Neural cell (in vitro differentiated cells): ENCODE measurements around the gene RPS21.

GRCh38 chr20:60057265-60057833 is 99.1 kb downstream of the CDH26 start:
- RAMPAGE, long total RNA: no peak

DNA sequence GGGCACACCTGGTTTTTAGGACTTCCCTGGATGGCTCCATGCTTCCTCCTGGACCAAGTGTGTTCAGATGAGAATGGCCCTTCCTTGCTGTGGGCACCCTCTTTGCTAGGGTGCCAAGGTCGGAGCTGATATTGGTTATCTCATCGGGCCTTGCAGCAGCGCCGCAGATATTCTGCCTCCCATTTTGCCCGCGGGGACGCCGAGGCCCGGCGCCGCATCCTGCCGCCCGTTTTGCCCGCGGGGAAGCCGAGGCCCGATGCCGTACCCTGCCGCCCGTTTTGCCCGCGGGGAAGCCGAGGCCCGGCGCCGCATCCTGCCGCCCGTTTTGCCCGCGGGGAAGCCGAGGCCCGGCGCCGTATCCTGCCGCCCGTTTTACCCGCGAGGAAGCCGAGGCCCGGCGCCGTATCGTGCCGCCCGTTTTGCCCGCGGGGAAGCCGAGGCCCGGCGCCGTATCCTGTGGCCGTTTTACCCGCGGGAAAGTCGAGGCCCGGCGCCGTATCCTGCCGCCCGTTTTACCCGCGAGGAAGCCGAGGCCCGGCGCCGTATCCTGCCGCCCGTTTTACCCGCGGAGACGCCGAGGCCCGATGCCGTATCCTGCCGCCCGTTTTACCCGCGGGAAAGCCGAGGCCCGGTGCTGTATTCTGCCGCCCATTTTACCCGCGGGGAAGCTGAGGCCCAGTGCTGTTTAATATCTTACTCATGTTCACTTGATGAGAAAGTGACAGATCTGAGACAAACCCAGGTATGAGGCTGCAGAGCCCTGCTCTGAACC is 129.2 kb downstream of the CDH26 start:
- RAMPAGE, long total RNA: no peak

DNA sequence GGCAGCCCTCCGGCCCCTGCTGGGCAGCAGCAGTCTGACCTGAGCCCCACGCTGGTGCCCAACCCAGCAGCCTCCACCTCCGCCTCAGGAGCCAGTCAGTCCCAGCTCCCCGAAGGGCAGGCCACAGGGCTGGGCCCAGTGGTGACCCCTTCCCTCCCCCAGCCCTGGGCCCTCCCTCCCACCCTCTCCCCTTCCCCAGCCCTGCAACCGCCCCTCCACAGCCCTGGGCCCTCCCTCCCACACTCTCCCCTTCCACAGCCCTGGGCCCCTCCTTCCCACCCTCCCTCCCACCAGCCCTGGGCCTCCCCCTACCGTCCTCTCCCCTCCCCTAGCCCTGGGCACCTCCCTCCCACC is 115.0 kb downstream of the TAF4 start:
- RAMPAGE, long total RNA: no peak

DNA sequence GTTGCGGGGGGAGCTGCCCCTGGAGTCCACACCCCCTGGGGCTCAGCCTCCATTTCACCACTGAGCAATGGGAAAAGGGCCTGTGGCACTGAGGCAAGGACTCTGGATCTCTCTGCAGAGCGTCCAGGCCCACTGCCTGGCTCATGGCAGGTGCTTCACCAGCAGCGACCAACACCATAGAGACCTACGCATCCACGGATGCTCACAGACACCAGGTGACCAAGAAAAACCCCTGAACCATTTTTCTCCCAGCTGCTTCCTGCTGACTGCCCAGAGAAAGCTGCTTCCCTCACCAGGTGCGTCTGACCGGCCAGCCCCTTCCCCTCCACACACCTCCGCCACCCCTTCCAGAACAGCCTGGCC is 54.0 kb downstream of the TAF4 start:
- RAMPAGE, long total RNA: no peak

- RAMPAGE, long total RNA: no peak
Measured at GRCh38 chr20:62051751-62052187, 13.9 kb downstream of the TAF4 start.

DNA sequence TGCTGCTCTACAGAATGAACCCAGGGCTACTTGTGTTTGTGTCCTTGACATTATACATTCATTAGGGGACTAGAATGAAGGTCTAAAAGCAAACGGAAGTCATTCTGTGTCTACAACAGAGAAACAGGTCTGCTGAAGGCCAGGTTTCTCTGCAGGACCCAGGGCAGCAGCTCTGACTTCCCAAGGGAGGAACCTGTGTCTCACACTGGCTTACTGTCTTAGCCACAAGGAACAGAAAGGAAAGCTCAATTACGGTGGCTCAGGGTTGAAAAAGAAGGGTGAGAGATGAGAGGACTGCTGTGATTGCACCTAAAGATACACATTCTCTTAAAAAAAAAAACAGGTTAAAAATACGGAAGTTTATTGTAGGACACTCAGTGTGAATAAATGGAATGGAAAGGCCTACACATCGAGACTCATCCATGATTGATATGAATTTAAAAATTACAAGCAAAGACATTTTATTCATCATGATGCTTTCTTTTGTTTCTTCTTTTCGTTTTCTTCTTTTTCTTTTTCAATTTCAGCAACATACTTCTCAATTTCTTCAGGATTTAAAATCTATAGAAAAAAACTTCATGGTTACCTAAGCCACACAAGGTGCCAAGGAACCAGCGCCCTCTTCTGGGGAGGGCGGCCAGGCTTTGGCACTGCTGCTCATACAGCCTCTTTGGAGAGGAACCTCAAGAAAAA is 6.7 kb downstream of the PSMA7 start:
- RAMPAGE, long total RNA: no peak

DNA sequence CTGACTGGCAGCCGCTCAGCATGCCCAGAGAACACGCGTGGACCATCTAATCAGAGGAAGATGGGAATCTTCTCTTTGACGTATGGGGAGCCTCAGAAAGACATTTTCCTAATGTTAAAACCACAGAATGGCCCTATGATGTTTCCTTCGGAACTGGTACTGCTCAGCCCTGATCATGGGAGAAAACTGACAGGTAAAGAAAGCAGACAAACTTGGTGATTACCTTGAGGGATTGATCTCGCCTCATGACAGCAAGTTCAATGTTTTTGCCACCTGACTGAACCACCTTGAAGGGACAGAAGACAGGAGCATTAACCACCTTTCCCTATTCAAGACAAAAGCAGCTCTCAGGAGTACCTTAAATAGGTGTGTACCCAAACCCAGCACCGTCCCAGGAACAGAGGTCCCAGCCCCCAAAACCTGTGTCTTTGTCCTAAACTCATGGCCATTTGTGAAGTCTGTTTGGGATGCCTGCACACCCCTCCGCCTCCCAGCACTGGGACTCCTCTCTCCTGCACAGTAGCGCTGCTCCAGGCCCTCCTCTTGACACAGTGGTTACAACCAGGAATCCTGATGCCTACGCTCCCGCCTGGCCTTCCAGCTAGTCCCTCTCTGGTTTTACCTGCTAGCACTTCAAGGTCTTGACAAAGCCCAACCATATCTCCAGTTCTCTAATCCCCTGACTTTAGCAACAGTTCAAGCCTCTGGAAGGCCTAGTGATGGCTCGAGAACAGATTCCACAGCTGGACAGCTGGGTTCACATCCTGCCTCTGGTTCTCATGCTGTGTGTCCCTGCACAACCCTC is 5.9 kb downstream of the PSMA7 start:
- RAMPAGE, long total RNA: no peak

- RAMPAGE, long total RNA: no peak
Measured at GRCh38 chr20:62151114-62151565, 7.6 kb downstream of the SS18L1 start.

DNA sequence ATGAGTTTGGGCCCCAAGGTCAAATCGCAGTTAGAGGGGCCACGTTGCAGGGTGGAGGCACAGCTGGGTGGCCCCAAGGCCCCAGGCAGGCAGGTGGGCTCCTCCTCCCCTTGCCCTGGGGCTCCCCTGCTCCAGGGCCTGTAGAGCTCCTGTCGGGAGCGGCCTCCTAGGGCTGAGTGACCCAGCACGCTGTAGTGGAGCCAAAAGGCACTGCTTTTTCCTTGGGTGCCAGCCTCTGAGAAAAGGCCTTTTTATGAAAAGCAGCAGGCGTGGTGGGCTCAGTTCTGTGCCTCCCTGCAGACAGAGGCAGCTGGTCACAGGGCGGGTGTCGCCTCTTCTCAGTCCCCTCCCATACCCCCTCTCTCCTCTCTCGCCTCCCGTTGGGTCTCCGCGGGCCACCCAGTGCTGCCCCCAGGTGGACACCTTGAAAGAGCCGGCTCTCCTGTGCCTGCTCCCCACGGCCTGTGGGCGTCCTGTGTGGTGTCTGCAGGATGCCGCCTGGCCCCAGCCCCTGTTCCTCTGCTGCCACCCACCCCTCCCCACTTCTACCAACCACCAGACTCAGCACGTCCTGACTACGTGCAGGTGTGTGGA is 13.2 kb downstream of the SS18L1 start:
- RAMPAGE, long total RNA: no peak

DNA sequence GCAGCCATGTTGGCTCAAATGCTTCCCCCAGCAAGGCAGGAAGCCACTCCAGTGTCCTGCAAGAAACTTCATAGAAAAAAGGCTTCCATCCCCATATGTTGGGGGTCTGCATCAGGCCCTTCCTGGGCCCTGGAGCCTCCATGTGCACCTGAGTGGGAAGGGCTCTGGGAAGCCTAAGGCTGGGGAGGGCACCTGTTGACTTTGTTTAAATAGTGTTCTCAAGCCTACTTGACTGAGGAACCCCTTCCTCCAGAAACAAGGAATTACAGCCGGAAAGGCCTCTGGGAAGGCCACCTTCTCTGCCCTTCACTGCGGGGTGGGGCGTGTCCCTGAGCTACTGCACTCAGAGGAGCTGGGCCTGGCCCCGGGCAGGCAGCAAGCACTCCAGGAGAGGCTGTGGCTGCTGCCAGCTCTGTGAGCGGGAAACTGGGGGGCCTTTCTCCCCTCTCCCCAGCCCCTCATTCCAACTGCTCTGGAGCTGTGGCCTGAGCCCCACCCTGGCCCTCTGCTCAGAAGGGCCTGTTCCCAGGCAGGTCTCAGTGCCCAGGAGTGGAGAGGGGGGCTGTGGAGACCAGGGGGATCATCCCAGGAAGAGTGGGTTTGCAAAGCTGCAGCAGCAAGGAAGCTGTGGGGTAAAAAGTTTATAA is 4.0 kb upstream of the OSBPL2 start:
- RAMPAGE, long total RNA: no peak

DNA sequence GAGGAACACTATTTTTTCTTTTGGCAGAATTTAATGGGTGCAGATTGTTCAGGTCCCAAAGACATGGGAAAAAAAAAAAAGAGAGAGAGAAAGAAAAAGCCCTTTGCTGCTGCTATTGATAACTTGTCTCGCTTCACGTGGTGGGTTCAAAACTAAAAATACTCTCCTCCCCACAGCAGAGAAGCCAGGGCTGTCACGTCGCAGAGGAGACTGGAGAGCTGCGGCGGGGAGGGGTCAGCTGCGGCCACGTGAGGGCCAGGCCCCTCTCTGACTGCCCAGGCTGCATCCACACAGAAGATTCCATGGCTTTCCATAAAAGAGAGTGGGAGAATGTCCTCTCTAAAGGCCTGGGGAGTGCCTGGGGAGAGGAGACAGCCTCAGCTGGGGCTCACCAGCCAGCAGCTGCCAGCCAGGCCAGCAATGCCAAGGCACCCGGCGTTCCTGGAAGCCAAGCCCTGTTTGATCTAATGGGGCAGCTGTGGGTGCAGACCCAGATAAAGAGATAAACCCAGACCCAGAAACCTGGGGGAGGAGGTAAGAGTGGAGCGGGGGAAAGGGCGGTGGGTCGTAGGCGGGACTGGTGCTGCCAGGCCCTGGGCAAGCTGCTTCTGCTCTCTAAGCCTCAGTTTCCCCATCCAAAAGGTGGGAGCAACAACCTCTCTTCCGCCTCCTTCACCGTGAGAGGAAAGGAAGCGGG is 3.3 kb upstream of the OSBPL2 start:
- RAMPAGE, long total RNA: no peak

GRCh38 chr20:62239246-62240056 is 1.1 kb downstream of the OSBPL2 start:
- RAMPAGE, long total RNA: no peak

DNA sequence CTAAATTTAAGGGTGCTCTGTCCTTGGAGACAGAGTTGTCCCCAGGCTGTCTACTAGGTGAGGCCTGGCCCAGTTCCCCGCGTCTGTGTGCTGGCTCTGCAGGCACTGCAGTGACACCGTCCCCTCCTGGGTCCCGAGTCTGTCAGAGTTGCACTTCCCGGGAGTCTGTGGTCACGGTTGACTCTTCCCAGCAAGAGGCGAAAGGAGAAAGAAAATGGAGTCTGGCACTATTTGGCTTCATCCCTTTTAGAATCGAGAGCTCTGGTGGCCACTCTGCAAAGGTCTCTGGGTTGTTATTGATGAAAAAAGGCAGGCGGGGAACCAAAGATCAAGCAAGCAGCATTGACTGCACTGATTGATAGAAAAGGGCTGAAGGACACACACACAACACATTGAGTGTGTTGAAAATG is 19.6 kb upstream of the ADRM1 start:
- RAMPAGE, long total RNA: no peak

- RAMPAGE, long total RNA: no peak
Measured at GRCh38 chr20:62304777-62305525, 2.2 kb downstream of the ADRM1 start.

- RAMPAGE, long total RNA: no peak
Measured at GRCh38 chr20:62349582-62349950, 17.5 kb downstream of the LAMA5 start.

DNA sequence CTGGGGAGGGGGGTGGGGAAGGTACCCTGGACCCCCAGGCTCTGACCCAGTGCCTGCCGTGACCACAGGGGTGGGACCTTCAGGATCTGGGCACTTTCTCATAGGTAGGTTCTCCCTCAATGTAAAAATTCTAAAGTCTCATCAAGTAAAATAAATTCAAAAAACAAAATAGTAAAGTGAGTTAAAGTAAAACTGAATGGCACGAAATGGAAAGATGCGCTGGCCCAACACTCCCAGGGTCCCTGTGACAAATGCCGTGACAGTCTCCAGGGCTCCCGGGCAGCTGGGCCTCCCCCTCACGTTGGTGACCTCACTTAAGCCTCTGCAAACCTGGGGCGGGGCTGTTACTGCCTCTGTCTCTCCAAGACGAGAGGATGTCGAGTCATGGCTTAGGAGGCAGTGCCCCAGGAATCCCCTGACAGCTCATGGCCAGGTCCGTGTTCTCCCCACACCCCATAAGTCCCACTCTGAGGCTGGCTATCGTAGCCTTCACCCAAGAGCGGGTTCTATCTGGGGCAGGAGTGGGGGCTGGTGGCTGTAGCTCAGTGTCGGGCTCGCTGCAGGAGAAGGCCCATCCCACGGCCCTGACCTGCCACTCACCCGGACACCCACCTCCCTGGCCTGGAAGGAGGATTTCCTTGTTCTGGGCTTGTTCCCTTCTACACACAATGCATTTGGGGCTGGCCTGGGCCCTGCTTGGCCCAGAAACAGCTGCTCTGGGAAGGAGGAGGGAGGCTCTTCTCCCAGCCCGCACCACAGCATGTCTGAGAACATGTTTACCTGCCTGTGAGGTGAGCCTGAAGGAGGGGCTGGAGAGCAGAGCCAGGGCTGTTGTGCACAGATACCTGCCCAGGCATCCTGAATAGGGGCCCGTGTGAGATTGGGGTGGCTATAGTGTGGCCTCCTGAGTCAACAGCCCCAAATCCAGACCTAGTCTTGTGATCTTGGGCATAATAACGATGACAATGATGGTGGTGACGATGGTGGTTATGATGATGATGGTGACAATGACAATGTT is 5.6 kb upstream of the RPS21 start:
- RAMPAGE, long total RNA: no peak

DNA sequence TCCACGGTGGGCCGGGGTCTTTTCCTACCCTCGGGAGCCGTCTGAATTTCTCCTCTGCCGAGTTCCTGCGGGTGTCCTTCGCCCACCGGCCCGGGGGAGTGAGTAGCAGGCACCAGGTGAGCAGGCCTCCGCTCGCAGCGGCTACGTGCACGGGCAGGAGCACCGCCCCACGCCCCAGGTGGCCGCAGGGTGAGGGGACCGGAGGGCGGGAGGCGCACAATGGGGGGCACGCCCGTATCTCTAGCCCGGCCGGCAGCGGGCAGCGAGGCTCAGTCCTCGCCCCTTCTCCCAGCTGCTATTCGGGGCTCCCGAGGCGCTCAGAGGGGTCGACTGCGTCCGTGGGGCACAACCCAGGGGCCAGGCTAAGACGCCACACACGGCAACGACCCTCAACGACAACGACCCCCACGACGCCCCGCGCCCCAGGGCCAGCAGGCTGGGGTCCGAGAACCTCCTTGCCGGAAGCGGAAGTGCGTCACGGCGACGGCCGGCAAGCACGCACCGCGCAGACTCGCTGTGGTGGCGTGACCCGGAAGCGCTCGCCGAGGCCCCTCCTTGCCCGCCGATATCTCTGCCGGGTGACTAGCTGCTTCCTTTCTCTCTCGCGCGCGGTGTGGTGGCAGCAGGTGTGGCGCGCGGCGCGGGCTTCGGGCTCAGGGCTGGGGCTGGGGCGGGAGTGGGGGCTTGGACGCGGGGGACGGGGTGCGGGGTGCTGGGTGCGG is at the start of gene RPS21:
TSS of gene RPS21 (plus strand) at position 593 of the 722 bp plus-strand sequence.
- RAMPAGE, long total RNA: start-site peak on the plus strand centred at position 594 of the sequence, 36 bp wide, 3,520 and 2,204 reads in 2 replicates

- RAMPAGE, long total RNA: no peak
Measured at GRCh38 chr20:62390416-62390769, 3.5 kb downstream of the RPS21 start.

DNA sequence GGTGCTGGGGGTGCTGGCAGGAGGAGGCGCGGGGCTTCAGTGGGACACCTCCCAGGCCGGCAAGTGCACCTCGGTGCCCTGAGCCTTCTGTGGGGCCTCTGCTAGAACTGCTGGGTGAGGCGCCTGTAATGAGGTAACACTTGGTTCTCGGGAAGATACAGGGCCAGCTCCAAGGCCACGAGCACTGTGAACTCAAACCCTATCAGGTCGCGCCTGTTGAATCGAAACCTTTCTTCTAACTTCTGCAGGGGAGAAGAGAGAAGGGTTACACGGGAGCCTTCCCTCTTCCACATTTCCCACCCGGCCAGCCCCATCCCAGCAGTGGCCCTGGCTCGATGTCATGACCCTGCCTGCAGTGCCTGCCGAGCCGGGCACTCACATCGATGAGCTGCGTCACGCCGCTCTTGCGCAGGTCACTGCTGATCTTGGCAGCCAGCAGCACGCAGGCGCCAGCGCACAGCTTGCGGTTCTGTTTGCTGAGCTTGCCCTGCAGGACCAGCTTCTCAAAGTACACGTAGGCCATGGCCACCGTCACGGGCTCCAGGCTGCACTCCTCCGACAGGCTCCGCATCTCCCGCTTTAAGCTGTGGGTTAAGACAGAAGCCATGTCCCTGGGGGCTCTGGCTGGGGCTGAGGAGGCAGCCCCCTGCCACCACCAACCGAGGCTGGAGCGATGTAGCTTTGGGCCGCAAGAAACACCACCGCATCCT is 4.1 kb downstream of the RPS21 start:
- RAMPAGE, long total RNA: no peak

- RAMPAGE, long total RNA: no peak
Measured at GRCh38 chr20:62484858-62486008, 9.4 kb upstream of the GATA5 start.